ENCODE measurements around the gene SLC7A5.

- PRO-cap: no peak
Measured at GRCh38 chr16:87493648-87494264, 932 bp upstream of the ZCCHC14 start.

- PRO-cap: no peak
Measured at GRCh38 chr16:87629460-87629932, 27.2 kb downstream of the JPH3 start.

- PRO-cap: no peak
Measured at GRCh38 chr16:87648184-87648652, 45.9 kb downstream of the JPH3 start.

DNA sequence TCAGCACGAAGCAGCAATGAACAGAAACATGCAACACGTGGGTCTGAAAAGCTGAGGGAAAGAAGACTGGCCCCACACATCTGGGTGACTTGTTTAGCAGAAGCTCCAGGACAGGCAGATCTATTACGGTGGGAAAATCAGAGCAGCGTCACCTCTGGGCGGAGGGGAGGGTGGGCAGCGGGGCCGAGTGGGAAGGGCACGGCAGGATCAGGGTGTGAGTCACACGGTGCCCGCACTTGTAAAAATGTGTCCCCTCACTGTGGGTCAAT lies 40.8 kb downstream of the KLHDC4 start:
- PRO-cap: no peak

DNA sequence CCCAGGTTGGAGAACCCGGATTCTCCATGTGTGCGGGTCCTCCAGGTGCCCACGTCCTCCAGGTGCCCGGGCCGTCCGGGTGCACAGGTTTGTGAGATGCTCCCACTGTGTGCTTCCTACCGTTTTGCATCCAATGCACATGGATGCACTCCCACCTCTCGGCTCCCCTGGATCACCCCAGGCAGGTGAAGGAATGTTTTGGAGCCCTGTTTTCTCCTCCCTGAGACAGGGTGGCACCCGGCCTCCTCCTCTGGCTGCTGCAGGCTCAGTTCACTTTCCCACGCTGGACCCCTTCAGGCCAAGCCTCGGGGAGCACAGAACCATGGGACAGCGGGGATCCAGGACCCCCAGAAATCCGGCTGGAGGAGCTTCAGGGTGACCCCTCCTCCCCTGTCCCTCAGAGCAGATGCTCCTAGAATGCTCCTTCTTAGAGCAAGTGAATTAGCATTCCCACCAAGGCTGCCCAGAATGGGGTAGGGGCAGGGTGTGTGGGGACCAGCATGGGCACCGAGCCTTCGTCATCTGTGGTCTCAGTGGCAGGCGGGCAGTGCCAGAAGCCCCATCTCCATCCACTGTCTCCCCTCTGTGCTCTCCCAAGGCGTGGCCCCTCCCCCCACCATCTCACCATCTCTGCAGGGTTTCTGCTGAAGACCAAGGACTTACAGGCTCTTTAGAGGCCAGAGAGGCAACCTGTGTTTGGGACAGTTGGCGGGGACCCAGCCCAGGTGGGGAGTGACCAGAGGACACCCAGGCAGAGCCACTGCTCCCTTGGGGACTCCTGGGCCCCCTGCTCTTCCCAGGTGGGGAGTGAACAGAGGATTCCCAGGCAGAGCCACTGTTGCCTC lies 45.5 kb downstream of the SLC7A5 start:
- PRO-cap: no peak

GRCh38 chr16:87827146-87827550 lies 42.2 kb downstream of the SLC7A5 start:
- PRO-cap: no peak

DNA sequence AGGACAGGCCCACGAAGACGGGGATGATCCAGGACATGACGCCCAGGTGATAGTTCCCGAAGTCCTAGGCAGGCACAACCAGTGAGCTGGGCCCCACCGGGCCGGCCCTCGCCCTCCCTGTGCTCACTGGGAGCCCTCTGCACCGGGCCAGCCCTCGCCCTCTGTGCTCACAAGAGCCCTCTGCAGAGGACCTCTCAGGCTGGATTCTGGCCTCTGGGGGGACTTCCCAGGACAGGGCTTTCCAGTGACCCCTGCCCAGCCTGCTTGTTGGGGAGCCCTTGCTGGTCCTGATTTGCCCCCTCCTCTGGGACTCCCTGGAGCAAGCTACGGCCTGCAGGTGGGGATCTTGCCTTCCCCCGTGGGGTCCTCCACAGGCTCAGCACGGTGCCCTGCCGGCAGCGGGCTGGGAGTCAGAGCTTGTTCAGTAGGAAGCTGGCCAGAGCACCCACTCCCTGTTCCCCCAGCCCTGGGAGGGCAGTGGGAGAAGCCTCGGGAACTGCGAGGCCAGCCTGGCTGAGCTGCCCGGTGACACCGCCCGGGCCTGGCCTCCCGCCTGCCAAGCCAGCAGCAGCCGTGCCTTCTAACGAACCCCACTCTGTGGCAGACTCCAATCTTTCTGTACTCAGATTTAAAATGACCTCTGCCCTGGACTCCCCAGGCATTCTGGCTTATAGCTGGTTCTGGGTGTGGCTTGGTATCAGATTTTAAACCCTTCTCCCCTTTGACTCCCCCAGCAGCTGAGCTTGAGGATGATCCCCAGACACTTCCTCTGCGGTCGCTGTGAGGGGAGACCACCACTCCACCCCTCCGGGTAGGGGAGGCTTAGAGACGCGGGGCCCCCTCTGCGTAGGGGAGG lies 30.3 kb downstream of the SLC7A5 start:
- PRO-cap: no peak

GRCh38 chr16:87840467-87841471 lies 28.5 kb downstream of the SLC7A5 start:
- PRO-cap: no peak

DNA sequence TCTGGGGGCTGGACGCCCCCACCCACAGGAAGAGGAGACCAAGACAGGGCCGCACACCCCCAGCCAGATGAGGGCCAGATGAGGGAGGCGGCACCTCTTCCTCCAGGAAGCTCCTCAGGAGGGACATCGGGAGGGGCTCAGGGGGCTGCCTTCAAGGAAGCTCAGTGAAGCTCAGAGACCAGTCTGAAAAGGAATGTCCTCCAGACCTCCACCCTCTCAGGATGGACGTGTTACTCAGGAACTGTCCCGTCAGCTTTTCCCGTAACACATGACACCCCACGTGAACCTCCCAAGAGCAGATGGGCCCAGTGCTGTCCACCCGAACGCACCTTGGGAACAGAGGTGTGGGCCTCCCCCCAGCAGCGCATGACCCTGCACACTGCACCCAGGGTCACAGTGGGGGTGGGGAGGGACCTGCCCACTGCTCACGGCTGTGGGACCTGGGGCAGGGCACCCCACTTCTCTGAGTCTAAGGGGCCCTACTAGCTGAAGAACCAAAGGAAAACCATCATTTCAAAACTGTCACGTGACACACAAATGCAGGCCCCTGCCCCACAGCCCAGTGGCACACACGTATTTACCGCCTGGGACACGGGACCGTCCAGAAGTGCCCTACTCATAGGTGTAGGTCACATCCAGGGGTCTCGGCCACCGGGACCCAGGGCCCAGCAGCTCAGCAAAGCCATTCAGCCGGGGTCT lies 21.8 kb downstream of the SLC7A5 start:
- PRO-cap: no peak

- PRO-cap: no peak
Measured at GRCh38 chr16:87857859-87858533, 11.3 kb downstream of the SLC7A5 start.

GRCh38 chr16:87868916-87870135 lies at the start of gene SLC7A5:
Gene SLC7A5 (minus strand): TSS chr16:87869507.
- PRO-cap: unidirectional peak, minus-strand start at chr16:87869505; unidirectional peak, minus-strand start at chr16:87869567

- PRO-cap: no peak
Measured at GRCh38 chr16:87872529-87872876, 3.2 kb upstream of the SLC7A5 start.

- PRO-cap: no peak
Measured at GRCh38 chr16:87966176-87966452, 14.9 kb downstream of the BANP start.

DNA sequence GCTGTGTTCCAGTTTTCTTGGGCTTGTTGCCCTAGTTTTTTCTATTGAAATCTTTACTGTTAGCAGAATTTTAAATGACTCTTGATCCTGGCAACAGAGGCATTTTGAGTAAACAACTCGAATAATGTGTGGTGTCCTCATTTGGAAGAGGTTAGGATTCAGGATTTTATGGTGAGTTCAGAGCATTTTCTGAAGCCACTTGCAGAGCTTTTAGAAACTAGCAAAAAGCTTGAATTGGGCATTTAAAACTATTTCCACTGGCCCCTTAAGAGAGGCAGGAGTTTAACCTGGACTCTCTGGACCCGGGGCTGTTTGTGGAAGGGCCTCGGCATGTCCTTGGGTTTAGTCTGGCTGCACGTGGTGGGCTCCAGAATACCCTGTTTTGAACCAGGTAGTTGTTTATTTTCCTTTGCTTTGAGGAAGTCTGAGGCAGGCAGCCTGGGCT lies 15.2 kb downstream of the BANP start:
- PRO-cap: no peak

GRCh38 chr16:88184525-88185091 lies 198.2 kb upstream of the ZNF469 start:
- PRO-cap: no peak

DNA sequence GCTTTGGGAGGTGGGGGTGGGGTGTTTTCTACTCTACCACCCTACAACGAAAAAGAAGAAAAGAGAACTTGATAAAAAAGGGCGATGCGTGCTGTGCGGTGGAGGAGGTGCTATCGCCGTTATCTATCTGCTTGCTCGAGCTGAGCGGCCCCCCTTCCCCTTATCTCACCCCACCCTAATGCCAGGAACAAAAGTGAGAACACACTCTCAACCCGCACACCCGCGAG lies 14.6 kb downstream of the ZFPM1 start:
- PRO-cap: no peak

GRCh38 chr16:88477941-88478947 lies 25.2 kb downstream of the ZFPM1 start:
- PRO-cap: no peak

GRCh38 chr16:88508436-88508972 lies 55.4 kb downstream of the ZFPM1 start:
- PRO-cap: no peak

- PRO-cap: no peak
Measured at GRCh38 chr16:88515276-88515732, 54.9 kb upstream of the ZC3H18 start.

DNA sequence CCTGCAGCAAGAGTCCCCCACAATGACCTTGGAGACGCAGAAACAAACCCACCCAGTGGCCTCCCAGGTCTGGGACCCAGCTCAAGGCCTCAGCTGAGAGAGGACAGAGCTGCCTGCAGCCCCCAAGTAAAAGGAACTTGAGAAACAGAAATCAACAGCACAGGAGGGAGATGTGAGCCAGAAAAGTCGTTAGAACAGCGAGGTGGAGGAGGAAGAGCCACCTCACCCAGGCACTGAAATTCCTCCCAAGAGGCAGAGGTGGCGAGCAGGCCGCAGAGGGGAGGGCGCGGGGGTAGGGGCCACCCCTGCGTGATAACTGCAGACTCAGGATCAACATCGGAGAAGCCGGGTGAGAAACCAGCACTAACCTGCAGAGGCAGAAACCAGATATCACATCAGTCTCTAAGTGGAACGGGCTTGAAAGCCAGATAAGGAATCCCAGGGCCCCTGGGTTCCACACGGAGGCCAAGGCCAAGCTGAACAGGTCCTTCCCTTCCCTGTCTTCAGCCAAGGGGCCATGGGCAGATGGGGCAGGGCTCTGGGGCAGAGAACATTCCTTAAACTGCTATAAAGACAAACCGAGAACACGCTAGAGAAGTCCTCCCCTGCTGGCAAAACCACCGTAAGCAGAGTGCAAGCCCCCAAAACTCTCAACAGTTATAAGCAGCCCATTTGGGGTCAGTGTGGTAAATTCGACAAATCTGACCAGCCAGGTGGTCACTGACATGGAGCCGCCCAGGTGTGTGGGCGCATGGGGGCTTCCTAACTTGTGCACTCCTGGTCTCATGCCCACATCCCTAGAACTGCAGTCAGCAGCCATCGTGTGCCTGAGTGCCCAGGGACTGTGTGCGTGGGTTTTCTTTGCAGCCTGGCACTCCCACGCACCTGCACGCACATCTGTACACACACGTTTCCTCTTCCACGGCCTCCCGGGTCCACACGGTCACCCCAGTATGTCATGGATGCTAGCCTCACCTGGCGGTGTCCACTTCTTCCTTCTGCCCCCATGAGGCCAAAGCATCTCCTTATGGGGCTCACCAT lies 39.2 kb upstream of the ZC3H18 start:
- PRO-cap: no peak

All from tibial artery (tissue), 1 donor.